Natural killer cell (primary cell): ENCODE results near the gene MAPKAP1.

GRCh38 chr9:125585513-125586330 is 121.3 kb downstream of the MAPKAP1 start:
- PRO-cap, result no peak

- PRO-cap, result no peak
Observed at GRCh38 chr9:125631726-125632098, 75.3 kb downstream of the MAPKAP1 start.

DNA sequence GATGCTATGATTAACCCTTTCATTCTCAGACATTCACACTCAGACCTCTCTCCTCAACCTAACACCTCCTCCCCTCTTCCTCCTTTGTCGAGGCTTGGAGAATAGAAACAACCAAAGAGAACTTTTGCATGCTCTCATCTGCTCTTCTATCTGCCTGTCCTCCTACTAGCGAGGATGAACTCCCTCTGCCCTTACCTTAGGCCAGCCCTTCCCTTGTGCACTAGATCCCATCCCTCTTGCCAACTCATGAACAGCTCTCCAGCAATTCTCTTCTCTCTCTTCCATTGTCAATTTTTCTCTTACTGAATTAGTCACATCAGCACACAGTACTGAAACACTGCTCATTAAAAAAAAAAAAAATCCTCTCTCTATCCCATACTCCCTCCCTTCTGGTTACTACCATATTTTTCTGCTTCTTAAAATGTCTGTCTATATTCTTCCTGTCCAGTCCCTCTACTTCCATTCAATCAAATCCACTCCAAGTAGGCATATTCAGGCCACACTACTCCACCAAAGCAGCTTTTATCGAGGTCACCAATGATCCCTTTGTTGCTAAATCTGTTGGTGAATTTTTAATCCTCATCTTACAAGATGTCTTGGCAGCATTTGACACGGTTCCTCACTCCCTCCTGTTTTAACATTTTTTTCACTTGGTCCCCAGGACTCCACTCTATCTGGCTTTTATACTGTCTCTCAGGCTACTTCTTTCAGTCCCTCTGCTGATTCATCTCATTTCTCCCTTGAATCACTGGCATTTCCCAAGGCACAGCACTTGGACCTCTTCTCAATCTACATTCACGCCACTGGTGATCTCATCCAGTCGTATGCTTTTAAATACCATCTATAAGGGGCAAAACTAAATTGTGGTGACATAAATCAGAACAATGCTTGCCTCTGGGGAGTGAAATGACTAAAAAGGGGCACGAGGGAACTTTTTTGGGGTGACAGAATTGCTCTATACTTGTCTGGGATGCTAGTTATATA is 47.3 kb downstream of the MAPKAP1 start:
- PRO-cap, result no peak

DNA sequence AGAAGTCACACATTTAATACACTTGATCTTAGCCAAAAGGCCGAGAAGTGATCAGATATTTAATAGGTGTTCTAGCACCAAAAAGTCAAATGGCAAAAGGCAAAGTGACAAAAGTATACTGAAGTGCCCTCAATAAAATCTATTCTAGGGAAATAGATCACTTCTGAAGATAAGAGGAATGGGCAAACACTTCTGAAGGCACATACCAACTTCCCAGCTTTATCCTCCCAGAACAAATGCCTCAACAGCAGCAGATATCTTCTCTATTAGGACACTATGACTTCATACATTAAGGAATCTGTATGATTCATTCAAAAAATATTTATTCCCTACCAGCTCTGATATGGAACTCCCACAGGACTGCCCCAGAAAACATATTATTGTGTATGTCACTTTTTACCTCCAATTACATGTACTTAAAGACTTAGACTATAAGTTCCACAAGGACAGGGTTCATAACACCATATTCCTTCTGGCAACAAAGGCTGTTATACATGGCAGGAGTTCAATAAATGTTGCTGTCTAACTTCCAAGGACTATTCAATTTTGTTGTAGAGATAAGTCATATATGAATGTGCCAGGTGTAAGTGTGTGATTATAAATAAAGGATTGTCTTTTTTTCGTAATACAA is 31.6 kb downstream of the MAPKAP1 start:
- PRO-cap, result no peak

DNA sequence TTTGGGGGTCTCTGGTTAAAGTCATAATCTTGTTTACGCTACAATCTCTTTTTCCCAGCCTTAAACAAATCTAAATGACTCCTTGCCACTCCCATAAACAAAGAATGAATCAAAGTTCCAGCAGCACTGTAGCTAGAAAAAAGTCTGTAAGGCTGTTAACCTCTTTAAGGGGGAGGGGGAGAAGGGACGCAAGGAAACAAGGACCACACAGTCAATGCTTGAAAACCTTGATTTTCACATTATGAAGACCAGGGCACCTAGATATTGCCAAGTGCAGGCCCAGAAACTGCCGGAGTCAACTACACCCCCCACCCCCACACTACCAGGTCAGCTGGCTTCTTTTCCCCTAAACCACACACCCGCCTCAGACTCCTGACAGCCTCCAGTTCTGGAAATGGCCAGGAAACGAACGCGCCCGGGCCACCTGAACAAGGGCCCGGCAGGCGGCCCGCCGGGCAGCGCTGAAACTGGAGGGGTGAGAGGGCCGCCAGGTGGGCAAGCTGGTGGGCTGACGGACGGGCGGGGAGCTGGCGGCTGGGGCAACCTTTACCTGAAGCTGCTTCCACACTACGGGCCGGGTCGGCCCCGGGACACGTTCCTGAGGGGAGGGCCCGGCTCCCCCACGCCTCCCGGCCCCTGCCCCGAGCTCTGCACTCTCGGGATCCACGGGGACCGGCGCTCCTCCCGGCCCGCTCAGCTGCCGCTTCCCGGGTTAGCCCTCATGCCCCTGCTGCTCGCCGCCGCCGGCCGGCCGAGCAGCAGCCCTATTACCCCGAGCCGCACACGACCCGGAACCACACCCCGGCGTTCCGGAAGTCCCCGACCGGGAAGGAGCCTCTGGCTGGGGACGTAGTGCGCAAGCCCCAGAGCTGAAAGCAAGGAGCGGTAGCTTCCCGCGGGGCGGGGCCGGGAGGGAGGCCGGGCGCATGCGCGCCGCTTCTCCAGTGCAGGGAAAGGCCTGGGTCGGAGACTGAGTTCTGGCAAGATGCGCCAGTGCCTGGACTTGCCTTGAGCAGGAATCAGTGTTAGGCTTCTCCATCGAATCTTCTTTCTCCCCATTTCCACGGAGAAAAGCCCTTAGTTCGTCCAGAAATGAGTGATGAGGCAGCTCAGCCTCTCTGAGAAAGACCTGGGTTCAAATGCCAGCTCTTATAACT is at the start of gene MAPKAP1:
Gene MAPKAP1, minus strand, starts transcription at position 788 of the 1,157 bp plus-strand sequence.
- PRO-cap, result bidirectional peak, plus-strand start at position 944 of the sequence, minus-strand start at position 788 of the sequence

GRCh38 chr9:125748451-125749055 is 1.4 kb downstream of the PBX3 start:
- PRO-cap, result unidirectional peak, minus-strand start at chr9:125748741

- PRO-cap, result no peak
Observed at GRCh38 chr9:125759781-125760237, 12.6 kb downstream of the PBX3 start.

- PRO-cap, result no peak
Observed at GRCh38 chr9:125877965-125879003, 131.1 kb downstream of the PBX3 start.

- PRO-cap, result no peak
Observed at GRCh38 chr9:126375217-126375718, 48.6 kb downstream of the MVB12B start.

DNA sequence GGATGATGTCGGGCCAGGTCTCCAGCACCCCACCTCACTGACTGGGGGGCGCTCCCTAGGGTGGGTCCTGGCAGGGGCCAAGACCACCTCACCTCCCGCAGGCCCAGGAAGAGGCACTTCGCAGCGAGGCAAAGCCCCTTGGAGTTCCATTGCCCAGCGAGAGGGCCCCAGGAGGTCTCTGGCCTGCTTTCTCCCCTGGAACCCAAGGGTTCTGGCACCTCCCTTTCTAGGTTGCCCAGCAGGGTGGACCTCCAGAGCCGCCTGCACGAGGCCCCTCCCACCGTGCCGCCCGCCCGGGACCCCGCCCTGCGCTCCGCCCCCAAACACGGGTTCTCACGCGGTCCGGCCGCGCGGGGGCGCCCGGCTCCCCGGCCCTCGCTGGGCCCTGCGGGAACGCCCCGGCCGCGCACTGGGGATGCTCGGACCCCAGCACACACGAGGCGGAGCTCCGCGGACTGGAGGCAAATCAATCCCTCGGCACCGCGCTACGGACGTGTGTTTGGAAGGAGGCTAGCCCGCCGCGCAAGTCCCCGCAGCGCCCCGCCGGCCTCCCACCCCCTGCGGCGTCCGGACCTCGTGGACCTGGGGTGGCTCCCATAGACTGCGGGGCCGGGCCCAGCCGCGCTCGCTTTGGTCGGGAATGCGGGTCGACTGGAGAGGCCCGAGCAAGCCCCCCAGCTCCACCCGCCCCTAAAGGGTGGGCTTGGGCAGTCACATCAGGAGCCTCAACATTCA is 99.5 kb upstream of the LMX1B start:
- PRO-cap, result no peak

- PRO-cap, result no peak
Observed at GRCh38 chr9:126672788-126673122, 59.0 kb downstream of the LMX1B start.

DNA sequence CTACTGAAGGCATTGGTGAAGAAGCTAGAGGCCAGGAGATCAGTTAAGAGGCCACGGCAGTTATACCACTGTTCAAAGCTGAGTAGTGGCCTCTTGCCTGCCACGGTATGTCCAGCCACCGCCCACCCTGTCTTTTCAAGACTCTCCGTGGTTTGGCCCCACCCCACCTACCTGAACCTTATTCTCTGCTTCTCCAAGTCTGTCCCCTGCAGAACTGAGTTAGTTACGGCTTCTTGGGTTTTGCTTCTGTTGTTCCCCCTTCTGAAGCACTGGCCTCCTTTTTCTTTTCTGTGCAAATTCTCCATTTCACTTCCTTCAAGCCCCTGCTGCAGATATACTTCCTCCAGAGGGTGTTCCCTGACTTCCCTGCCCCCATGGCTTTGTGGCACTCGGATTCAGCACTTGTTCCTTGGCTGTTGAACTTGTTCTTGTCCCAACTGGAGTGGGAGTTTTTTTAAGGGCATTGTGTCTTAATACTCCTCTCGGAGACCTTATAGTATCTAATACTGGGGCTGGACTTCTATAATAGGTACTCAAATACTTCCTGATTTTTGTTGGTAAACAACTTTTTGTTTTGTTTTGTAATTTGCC is 2.0 kb downstream of the ZBTB34 start:
- PRO-cap, result no peak

DNA sequence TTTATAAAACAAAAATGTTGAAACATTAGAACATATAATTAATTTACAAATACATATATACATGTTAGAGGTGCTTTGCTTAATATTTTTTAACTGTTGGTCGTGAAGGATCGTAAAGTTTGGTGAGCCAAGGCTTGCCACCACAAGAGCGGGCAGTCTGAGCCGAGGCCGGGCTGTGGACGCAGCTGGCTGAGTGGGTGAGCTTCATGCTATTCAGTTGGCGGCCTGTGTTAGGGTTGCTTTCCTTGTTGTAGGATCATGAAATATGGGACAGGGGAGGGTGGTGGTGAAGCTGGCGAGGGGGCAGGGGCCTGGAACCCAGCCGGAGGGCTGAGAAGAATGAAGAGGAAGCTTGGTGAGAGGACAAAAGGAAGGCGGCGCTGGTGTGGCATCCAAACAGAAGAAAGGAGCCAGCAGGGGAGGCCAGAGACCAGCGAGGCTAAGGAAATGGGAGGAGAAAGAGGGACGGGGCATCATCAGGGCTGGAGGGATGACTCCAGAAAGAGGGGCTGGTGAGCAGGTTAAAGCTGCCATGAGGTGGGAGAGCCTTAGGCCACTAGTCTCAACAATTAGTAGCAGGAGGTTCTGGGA is 18.3 kb downstream of the RALGPS1 start:
- PRO-cap, result no peak

- PRO-cap, result no peak
Observed at GRCh38 chr9:127099147-127099549, 23.3 kb downstream of the ANGPTL2 start.

- PRO-cap, result no peak
Observed at GRCh38 chr9:127108852-127109729, 13.3 kb downstream of the ANGPTL2 start.

DNA sequence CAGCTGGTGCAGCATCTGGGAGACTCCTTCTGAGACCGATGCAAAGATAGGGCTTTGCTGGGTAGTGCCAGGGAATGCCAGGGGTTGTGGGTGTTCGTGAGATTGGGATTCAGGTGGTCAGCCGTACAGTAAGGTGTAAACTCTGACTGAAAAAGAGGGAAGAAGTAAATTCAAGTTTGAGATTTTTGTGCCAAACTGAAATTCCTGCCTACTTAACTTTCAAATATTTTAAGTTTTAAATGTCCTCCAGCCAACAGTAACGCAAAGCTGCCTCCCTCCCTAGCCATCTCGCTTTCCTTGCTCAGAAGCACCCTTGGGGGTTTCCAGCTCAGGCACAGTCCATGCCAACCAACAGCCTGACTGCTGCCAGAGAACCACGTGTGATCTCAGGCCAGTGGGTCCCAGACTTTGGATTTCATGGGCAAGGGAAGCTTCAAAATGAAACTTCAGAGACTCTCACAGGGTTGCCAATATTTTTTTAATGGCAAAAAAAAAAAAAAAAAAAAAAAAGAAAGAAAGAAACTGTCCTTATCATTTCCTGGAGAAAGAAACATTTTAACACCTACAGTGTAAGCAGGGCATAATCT is 18.8 kb upstream of the ANGPTL2 start:
- PRO-cap, result no peak

DNA sequence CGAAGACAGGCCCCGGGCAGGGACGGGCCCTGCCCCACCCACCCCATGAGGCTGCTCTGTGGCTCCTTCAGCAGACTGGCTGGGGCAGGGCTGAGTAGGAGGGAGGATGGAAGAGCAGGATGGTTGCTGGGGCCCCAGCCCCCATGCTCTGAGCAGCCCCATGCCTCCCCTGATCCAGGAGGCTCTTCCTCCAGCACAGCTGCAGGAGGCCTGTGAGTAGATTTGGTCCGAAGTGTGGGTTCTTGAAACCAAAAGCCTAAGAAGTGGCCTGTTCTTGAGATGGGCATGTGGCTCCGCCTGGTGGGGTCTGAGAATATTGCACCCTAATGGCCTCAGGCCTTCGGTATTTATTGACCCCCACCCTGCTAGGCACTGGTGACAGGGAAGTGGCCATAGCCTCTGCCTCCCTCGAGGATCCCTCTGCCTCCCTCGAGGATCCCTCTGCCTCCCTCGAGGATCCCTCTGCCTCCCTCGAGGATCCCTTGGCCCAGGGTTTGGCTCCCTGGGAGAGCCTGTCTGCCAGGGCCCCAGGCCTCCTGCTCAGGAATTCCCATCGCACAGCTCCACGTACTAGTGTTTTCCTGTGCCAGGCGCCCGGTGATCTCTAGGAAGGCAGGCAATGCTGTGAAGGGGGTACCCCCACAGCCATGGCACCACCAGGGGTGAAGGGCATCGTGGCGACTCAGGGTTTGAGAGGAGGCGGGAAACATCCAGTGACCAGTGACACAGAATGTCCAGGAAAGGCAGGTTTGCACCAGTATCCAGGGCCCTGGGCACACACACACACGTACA is 65.3 kb upstream of the GARNL3 start:
- PRO-cap, result no peak

DNA sequence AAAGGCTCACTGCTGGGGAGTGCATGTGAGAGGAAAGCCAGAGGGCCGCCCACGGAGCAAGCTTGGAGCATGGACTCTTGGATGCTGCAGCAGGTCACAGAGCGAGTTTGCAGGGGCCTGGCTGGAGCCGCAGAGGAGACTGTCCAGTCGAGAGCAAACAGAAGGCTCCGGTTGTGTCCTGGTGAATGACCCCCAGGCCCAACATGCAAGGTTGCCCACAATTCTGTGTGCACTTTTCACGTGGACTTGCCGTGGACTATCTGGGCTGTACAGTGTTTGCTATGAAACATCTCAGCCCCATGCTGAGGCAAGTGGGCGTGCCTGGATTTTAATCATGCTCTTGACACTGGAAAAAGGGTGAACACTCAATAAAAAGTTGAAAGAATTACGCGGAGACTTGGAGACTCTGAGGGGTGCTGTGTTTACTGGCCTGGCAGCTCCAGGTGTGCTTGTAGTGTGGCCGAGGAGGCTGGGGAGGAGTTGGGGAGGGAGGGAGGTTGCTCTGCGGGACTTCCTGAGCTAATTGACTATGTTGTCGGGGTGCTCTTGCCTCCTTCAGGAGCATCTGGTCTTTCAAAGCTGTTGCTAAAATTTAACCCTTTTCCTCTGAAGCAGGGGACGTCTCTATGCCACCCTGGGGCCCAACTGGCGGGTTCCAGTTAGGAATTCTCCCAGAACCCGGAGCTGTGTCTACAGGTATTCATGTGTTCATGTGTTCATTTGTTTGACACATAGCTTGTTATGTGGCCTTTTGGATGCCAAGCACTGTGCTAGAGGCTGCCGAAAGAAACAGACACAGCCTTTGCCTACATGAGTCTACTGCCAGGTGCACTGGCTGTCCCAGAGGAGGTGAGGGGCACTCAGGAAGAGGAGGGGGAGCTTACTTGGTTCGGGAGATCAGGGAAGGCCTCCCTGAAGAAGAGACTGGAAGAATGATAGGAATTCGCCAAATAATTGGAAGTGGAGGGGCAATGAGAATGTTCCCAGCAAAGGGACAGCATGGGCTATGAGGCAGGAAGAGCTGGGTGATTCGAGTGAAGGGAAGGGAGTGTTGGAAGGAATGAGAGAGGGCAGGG is 54.2 kb upstream of the GARNL3 start:
- PRO-cap, result no peak

- PRO-cap, result no peak
Observed at GRCh38 chr9:127307602-127308326, 43.2 kb downstream of the GARNL3 start.

DNA sequence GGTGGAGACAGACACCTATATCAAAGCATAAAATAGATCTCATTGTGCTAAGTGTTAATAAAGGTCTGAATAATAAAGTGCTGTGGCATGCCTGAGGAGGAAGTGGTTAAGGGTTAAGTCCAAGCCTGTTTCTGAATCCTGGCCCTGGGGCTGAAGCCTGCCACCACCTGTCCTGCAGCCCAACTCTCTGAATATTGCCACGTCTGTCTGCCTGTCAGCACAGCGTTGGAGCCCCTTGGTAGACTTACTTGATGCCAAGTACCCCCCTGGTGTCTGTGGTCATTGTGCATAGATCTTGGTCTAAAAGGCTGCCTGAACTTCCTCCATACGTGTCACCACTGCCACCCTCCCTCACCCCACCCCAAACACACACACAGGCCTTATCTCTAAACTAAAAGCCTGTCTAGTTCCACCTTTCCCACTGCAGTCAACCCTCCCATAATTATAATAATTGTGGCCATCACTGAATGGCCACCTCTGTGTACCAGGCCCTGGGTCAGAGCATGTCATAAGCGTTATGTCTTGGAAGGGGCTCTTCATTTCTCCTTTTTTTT is 35.4 kb upstream of the SLC2A8 start:
- PRO-cap, result unidirectional peak, minus-strand start at position 277 of the sequence